Measurements from ENCODE around the genes NDUFA4L2 and PIP4K2C.

GRCh38 chr12:57236792-57237939, at the start of gene NDUFA4L2:
Gene NDUFA4L2, minus strand, starts transcription at chr12:57237104.
- PRO-cap, 3 experiments = peak in 2 of 3 experiments; most common minus-strand start chr12:57237104 (in 2)

- PRO-cap, 3 experiments = peak in 3 of 3 experiments; most common plus-strand start chr12:57519636 (in 1); most common minus-strand start chr12:57519628 (in 1)
Observed at GRCh38 chr12:57519569-57519769, 845 bp downstream of the DDIT3 start.

DNA sequence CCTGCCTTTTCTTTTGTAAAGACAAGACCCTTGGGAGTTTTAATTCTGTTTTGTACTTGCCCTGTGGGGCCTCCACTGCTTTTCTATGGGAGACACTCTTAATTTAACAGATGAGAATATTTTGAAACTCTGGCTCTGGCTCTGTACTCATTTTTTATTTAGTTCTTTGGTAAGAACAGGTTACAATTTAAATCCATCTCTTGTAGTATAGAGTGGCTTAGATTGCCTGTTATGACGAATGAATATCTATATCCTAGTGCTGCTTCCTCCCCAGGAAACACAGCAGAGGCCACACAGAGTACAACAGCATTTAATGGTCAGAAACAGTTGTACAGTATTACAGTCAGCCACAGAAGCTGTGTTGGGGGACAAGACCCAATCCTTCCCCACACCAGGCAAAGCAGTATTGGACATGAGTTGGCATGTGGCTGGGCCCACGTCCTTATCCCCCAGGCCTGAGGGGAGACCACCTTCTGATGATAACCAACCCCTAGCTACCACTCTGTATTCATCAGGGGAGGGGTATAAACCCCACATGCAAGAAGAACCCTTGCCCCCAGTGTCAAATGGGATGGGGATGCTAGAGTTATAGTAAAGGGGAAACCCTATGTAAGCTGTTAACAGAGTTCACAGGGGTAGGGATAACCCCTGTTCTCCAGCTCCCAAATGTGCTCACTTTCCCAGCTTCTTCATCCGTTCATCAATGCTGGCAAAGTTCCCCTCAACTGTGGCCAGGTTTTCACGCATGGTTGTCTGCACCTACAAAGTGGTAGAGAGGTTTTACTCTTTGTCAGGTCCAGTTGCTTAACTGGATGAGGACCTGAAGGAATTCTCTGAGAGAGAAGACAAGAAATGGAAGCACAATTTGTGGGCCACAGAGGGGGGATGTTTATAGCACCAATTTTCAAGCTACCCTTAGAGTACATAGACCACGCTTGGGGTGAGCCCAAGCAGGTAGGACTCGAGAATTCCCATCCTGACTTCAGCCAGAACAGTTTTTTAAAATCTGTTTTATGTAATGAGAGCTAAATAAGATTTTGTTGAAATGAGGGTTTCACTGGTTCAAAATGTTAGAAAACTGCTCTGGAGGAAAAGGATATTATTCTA, 7.7 kb downstream of the MBD6 start:
- PRO-cap, 3 experiments = no peak in any of the 3 experiments

DNA sequence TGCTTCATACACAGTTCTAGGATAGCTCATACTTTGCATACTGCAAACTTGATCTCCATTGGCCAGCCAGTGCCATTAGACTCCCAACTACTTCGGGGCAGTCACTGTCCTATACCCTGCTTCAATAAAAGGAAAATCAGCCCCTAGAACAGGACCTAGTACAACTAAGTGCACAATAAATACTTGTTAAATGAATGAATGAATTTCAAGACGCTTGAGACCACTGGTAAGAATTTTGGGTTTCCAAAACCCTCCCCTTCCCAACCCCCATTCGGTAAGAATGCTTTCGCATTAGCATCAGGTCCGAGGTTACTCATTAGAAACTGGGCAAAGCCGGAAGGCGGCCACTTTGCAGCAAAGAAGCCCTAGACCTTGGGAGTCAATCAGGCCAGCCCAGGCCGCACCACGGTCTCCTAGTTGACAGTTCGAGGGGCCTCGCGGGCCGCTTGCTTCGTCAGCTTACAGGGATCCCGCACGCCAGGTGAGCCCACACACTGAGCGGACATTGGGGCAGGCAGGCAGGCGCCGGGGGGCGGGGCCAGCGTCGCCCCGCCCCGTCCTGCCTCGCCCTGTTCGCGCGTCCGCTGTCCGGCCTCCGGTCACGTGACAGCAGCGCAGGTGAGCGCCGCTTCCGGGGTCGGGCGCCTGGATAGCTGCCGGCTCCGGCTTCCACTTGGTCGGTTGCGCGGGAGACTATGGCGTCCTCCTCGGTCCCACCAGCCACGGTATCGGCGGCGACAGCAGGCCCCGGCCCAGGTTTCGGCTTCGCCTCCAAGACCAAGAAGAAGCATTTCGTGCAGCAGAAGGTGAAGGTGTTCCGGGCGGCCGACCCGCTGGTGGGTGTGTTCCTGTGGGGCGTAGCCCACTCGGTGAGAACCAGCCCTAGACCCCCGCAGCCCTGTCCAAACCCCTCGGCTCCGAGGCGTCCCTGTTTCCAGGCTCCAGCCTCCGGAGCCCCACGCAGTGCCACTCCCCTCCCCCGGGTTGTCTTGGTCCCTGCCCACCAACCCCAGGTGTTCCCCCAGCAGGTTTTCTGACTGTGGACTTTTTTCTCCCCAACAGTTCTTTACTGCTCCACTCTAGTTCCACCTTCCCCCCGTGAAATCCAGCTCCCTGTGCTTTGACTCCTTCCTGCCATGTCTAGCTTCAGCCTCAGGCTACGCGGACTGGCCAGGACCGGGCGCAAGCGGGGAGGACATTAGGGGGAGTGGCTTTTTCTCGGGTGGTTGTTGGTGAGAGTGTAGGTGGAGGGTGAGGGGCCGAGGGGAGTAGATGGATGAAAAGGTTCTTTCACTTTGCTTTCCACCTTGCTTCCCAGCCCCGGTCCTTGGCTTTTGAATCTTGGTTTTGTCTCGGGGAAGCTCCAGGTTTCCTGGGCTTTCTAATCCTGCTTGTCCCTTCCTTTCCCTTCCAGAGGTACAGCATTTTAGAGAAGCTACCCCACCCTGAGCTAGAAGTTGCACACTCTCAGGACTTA, at the start of gene PIP4K2C:
TSS of gene PIP4K2C (plus strand) at position 598 of the 1,477 bp plus-strand sequence.
- PRO-cap, 3 experiments = peak in 3 of 3 experiments; most common plus-strand start position 598 of the sequence (in 2); most common minus-strand start position 1,168 of the sequence (in 3)

- PRO-cap, 3 experiments = peak in 1 of 3 experiments; most common plus-strand start chr12:57610116 (in 1); most common minus-strand start chr12:57609971 (in 1)
Observed at GRCh38 chr12:57609649-57610747, 1.2 kb upstream of the ARHGEF25 start.

DNA sequence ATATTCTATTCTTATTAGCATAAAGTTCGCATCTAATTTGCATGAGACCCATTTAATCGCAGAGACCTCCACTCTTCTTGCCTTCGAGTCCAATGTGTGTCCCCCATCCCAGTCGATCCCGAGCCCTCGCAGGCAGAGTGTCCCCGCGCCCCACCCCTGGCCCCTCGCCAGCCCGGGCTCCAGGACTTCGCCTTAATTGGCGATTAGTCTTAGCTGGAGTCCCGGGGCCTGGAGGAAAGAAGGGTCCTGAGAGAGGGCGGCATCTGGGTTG, 552 bp upstream of the ARHGEF25 start:
- PRO-cap, 3 experiments = peak in 1 of 3 experiments; most common plus-strand start position 212 of the sequence (in 1); most common minus-strand start position 139 of the sequence (in 1)

- PRO-cap, 3 experiments = peak in 1 of 3 experiments; most common minus-strand start chr12:57741182 (in 1)
Observed at GRCh38 chr12:57741023-57741703, 2.6 kb upstream of the AGAP2 start.

DNA sequence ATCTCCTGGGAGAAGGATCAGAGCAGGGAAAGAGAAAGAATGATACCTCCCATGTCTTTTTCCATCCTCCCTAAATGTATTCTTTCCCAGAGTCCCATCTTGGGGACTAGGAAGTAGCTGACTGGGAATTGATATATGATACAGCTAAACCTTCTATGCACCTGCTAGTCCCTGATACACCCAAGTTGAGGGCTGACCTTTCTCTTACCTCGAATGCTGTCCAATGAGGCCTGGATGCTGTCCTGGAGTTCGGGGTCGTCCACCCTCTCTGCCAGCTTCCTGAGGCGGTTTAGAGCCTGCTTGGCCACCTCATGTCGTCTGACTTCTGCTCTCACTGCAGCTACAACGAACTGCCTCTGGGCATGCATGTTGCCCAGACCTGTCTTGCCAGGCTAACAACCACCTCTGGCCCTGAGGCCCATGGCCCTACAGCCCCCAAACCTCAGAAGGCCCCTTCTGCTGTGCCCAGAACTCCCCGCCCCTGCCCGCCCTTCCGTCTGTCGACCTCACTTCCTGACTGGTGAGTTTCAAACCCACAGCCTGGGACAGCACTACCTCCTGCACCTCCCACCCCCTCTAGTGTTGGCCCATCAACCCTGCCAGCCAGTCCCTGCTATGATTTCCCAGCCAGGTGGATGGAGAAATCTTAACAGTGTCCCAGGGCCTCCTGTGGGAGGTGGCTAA, 3.0 kb upstream of the TSPAN31 start:
- PRO-cap, 3 experiments = peak in 1 of 3 experiments; most common minus-strand start position 320 of the sequence (in 1)

- PRO-cap, 3 experiments = peak in 3 of 3 experiments; most common plus-strand start chr12:57755670 (in 1); most common minus-strand start chr12:57755856 (in 2)
Observed at GRCh38 chr12:57755368-57756229, 696 bp downstream of the MARCHF9 start.

DNA sequence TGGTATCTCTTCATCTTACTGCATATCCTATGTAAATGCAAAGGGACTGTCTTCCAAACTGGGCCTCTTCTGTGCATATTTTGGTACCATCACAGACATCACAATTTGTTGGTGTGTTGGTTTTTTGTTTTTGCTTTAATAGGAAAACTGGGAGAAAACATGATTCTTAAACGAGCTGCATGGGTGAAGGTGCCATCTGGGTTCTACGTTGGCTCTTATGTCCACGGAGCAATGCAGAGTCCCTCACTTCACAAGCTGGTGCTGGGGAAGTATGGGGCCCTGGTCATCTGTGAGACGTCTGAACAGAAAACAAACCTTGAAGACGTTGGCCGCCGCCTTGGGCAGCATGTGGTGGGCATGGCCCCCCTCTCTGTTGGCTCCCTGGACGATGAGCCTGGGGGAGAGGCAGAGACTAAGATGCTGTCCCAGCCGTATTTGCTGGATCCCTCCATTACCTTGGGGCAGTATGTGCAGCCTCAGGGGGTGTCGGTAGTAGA, 13.5 kb downstream of the TSFM start:
- PRO-cap, 3 experiments = peak in 1 of 3 experiments; most common minus-strand start position 300 of the sequence (in 1)

- PRO-cap, 3 experiments = no peak in any of the 3 experiments
Observed at GRCh38 chr12:57824762-57825919, 6.6 kb upstream of the AVIL start.

DNA sequence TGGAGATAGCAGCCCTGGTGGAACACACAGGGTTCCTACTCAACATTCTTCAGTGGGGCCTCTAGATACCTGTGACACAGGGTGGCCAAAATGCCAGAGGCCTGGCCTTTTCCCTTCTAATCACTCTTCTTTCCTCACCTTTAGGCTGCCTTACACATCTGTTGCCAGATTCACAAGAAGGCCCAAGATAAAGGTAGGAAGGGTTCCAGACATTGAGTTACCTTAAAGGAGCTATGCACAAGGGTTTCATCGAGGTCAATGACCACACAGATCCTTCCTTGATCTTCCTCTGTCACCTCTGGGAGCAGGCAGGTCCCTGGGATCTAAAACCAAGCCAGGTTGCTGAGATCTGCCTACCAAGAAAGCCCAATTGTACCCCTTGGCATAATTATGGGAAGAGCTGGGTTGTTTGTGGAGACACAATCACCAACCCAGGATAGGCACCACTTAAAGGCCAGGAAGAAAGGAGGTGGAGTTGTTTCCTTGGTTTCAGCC, 8.3 kb upstream of the AVIL start:
- PRO-cap, 3 experiments = no peak in any of the 3 experiments

DNA sequence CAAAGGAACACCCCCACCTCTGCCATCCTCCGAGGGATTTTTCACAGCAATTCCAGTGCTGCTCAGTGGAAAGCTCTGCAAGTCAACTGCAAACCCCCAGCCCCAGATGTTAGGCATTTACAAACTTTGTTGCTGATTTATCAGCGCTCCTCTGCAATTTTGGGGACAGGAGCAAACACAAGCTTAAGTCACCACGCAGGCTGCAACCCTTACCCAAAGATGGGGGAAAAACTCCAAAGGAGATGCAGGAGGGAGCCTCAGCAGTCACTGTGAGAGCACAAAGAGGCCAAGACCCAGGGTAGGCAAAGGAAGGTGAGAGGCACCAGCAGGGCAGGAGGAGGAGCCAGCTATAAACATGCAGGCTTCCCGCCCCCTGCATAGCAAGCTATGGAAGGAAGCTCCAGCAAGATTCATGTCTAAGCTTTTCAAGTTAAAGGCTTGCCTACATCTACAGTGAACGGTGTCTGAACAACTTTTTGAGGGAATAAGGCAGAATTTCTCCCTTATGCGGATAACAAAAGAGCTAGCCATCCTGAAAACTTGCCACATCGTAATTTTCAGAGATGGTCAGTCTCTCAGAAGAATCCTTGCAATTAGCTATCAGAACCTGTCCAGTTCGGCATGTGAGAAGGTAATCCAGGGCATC, 4.0 kb downstream of the CTDSP2 start:
- PRO-cap, 3 experiments = peak in 1 of 3 experiments; most common plus-strand start position 378 of the sequence (in 1)

DNA sequence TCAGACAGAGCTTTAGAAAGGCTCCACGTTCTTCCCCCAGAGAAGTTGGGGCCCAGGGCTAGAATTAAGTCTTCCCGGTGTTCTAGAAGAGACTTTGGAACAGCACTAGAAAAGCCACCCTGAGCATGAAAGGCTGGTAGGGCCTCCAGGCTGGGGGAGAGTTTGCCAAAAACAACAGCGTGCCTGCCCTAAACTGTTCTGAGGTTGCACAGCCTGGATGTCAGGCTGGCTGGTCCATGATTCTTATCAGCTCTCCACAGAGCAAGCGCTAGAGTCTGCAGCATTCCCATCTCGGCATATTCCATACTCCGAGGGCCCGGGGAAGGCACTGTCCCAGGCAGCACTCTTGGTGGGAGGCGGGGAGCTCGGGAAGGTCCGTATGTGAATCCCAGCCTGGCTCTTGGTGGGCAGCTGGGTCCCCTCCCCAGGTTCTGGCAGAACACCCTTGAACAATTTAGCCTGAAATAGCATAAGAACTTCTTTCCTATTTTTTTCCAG, 41.5 kb upstream of the CTDSP2 start:
- PRO-cap, 3 experiments = peak in 3 of 3 experiments; most common plus-strand start position 297 of the sequence (in 3); most common minus-strand start position 200 of the sequence (in 1)

DNA sequence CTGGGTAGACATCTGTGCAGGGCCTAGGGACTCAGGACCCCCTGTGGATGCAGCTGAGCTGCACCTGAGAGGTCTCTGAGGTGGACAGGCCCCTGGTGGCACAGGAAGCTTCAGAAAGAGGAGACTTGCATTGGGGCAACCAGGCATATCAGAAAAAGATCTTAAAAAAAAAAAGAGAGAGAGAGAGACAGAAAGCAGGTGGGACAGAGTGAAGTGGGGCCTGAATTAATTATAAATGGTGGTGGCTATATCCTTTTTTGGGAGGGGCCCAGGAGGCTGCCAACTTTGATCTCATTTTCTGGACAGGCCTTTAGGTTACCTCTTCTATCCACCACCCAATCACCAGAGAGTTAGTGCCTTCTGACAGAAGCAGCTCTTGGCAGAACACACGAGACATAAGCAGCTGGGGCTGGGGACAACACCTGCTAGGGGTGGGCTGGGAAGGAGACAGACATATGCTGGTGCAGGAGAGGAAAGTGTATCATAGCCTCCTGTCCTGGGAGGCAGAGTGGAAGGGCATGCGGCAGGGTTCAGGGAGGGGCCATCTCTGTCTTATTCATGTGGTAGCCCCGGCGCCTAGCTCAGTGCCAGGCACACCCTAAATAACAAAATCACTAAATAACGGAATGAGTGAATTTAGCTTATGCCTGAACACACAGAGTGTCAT, 46.6 kb upstream of the ATP23 start:
- PRO-cap, 3 experiments = no peak in any of the 3 experiments

GRCh38 chr12:57896397-57897459, 44.6 kb upstream of the ATP23 start:
- PRO-cap, 3 experiments = peak in 3 of 3 experiments; most common plus-strand start chr12:57896832 (in 2); most common minus-strand start chr12:57896727 (in 2)

- PRO-cap, 3 experiments = no peak in any of the 3 experiments
Observed at GRCh38 chr12:58899771-58900323, 20.5 kb downstream of the LRIG3 start.

DNA sequence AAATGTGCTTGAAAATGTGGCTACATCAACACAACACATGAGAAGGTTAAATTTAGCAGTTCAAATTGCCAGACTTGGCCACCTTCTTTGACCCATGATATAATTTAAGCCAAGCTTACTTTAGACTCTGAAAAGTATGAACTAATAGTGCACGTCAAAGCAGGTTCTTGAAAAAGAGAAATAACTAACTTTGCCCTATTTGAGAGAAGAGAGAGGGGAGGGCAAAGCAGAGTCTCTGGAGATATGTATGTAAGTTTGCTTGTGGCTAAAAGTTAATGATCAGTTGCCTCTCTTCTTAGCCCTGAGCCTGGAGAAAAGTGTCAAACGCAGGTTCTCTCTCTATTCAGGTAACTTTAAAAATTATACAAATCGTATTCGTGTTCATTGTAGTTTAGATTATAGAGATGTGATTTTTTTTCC, 68.8 kb downstream of the SLC16A7 start:
- PRO-cap, 3 experiments = no peak in any of the 3 experiments

DNA sequence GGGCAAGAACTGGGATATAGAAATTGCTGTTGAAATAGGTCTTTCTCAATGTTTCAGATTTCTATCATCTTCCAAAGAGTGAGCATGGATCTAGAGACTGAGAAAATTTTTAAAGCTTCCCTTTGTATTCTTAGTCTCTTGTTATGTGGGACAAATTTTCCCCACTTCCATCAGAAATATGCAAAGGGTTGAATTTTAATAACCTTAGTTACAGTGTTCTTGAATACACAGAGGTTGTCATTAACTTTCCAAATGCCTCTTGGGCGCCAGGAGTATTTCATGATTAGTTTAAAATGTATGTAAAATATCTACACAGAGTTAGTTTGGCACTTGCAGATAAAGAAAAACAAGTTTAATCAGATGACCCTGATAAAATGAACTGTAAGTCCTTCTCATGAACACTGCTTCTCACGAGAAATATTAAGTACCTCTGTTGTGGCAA, 121.3 kb downstream of the SLC16A7 start:
- PRO-cap, 3 experiments = no peak in any of the 3 experiments

DNA sequence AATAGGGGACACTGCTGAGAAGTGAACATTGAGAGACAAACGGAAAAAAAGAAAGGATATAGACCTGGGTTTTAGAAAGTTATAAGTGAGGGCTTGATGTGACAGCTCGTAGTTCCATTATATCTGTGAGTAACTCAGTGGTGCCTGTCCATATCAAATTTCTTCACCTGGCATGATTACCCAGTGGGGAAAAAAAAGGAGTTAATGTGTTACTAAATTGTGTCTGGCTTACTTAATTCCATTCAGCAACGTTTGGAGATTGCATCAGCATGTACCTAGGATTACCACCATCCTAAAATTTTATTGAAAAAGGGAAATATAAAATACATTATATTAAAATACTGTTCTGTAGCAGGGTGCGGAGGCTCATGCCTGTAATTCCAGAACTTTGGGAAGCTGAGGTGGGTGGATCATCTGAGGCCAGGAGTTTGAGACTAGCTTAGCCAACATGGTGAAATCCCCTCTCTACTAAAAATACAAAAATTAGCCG, 1249.9 kb downstream of the SLC16A7 start:
- PRO-cap, 3 experiments = no peak in any of the 3 experiments